GM19240 (cell line): ENCODE measurements around the gene MB.

- RRBS, result no CpG with 5 or more reads among the region's 6 CpGs
Measured at GRCh38 chr22:33889747-33890196, 30.5 kb downstream of the LARGE1 start.

- RRBS, result 2% methylated on average over 18 of the region's 24 CpGs
Measured at GRCh38 chr22:33920960-33921127, 568 bp upstream of the LARGE1 start.

DNA sequence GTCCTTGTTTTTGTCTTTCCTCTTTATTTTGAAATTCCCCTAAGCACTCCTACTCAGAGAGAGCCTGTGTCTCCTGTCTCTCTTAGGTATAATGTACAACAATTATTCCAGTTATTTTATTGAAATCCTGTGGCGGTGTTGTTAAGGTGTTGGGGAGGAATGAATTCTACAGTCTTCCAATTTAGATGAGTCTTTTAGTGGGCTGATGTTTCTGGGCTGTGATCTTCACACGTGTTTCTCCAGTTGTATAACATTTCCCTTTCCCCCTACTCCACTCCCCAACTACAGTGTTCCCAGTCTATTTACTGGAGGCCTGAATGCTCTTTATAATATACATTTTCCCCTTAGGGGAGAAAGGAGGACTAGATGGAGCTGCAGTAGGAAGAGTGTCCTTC, 485.5 kb upstream of the ISX start:
- RRBS, result no CpG with 5 or more reads among the region's 2 CpGs

DNA sequence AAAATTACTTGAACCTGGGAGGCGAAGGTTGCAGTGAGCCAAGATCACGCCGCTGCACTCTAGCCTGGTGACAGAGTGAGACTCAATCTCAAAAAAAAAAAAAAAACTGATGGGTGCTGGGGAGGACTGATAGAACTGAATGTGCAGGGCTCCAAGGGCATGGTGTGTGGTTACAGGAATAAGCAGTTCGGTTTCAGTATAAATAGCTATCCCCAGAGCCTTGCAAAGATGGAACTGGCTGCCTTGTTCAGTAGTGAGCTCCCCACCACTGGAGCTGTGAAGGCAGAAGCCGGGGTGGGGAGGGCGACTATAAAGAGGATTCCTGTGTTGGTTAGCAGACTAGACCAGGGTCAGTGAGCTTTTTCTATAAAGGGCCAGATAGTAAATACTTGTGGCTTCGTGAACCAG, 5.9 kb downstream of the TOM1 start:
- RRBS, result no CpG with 5 or more reads among the region's 7 CpGs

DNA sequence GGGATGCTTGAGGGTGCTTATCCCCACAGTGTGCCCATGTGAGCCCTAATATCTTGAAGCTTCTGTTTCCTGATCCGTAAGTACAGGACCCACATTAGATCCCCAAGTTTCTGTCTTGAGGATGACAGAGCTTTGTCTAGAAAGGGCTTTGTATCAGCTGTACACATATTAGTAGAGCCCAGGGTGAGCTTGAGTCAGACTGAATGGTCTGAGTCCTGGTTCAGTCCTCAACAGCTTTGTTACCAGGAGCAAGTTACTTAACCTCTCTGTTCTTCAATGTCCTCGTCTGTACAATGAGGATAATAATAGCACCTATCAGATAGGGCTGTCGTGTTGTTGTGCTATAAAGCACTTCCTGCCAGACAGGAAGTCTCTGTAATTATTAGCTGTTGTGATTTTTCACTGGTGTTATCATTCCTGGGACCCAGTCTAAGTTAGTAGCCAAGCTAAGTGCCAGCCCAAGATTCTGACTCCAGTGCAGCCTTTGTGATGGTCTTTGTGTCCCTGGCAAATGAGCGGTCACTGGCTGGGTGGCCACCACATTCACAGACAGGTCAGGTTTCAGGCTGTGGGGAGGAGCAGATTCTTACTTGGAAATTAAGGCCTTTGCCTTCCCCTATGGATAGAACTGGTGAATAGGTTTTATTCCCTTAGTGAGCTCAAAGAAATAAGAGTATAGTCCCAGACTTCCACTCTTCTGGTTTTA, 6.8 kb downstream of the TOM1 start:
- RRBS, result no CpG with 5 or more reads among the region's 4 CpGs

DNA sequence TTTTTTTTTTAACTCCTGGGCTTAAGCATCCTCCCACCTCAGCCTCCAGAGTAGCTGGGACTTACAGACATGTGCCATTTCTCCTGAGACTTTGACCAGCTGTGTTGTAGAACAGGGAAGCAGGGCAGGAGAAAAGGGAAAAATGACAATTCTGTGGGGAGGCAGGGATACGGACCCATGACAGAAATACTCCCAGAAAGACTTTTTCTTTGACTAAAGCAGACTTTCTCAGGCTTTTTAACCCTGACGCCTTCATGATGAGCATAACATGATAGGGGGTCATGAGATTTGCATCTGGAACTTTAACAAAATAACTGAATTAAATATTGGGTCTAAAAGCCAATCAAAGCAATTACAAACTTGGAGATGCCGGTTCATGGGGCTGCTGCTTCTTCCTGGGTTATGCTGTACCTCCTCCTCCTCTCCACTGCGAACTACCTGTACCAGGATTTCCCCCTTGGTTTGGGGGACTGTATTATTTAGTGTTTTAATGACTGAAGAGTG, 930 bp downstream of the HMOX1 start:
- RRBS, result no CpG with 5 or more reads among the region's 4 CpGs

- RRBS, result 98% methylated on average over 11 of the region's 28 CpGs
Measured at GRCh38 chr22:35399101-35399758, 710 bp upstream of the MCM5 start.

GRCh38 chr22:35525260-35525770, 15.3 kb upstream of the RASD2 start:
- RRBS, result no CpG with 5 or more reads among the region's 13 CpGs

- RRBS, result 72% methylated on average over 3 of the region's 20 CpGs
Measured at GRCh38 chr22:35616699-35618013, at the start of gene MB. MB (minus strand) TSS chr22:35617329.

- RRBS, result no CpG with 5 or more reads among the region's 7 CpGs
Measured at GRCh38 chr22:35648829-35649292, 615 bp downstream of the APOL6 start.

DNA sequence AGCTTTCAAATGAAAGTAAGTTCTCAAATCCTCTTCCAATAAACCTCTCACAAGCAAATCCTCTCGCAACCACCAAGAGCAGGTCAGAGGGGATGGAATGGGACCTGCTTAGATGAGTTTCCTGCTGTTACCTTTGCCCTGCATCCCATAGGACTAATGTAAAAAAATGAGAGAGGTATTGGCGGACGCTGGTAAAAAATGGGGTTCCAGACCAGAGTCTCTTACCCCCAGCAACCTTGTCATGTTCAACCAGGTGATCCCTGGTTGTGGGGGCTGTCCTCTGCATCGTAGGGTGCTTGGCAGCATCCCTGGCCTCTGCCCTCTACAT, 1.3 kb downstream of the APOL6 start:
- RRBS, result no CpG with 5 or more reads among the region's 4 CpGs

DNA sequence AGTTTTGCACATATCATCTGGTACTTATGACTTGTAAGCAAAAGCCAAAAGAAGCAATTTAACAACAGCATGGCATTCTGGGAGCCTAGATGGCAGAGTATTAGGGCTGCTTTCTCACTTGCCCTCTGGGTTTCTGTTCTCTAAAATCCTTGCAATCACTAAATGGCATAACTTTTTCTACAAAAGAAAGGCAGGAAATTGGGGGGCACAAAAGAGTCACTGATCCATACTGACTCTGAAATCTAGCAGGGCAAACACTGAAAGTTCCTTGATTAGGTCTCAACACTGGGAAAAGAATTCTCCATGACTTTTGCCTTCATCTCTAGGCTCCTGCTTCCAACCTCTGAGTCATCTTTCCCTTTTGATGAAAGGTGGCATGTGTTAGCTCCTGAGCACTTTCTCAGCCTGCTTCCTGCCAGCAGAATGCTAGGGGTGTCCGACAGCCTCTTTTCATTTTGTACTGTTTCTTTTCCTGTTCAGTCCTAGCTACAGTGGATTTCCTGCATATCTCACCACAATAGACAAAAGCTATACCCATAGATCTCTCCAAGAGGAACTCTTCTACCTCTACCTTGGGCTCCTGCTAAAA, 145.7 kb downstream of the RBFOX2 start:
- RRBS, result no CpG with 5 or more reads among the region's 1 CpG

GRCh38 chr22:35896094-35896957, 132.3 kb downstream of the RBFOX2 start:
- RRBS, result no CpG with 5 or more reads among the region's 7 CpGs

DNA sequence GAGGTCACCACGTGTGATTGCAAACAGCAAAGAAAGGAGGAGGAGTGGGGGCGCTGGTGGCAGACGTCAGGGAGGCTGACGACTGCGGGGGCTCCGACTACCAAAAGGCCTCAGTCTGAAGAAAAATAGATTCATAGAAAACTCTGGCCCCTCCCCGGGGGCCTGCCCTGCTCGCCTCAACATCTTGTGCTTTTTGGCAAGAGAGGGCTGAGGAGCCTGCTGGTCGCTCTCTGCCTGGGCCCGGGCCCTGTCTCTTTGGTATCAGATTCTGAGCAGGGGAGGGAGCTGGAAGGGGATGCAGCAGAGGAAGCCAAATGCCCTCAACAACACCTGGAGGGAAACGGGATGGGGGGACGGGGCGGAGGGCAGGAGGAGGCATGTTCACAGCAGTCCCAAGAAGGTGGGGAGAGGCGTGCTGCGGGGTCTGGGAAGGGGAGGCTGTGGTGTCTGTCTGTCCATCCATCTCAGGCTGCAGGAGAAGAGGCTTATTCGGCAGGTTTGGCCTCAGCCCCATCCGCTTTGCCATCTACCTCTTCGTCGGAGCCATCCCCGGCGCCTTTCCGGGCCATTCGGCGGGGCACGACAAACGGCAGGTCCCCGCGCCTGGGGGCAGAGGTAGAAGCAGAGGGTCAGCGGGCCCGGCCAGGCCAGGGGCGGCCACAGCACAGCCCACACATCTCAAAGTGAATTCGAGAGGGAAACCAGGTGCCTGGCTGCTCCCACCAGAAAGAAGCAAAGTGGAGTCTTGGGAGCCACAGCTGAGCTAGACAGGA, 29.4 kb downstream of the APOL1 start:
- RRBS, result 83% methylated on average over 11 of the region's 32 CpGs

GRCh38 chr22:36285385-36286134, 32.6 kb downstream of the APOL1 start:
- RRBS, result 100% methylated on average over 3 of the region's 22 CpGs

GRCh38 chr22:36292373-36292710, 39.4 kb downstream of the APOL1 start:
- RRBS, result no CpG with 5 or more reads among the region's 9 CpGs

DNA sequence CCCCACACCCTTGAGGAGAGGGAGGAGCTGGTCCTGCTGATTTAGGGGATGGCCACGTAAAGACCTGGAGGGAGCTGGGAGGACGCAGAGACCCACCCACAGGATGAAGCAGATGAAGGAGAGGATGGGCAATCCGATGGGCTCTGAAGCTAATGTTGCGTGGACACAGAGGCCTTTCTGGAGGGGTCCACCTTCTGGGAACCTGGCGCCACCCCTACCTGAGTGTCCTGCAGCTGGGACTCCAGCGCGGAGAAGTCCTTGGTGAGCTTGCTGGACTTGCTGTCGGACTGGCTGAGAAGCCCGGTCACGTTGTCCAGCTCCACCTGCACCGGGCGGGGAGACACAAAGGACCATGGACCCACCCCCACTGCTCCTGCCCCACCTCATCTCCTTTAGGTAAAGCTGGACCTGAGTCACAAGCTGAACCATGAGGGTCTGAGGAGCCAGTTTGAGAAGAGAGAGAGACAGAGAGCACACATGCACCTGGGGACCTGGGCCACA, 40.7 kb downstream of the APOL1 start:
- RRBS, result no CpG with 5 or more reads among the region's 12 CpGs

- RRBS, result no CpG with 5 or more reads among the region's 23 CpGs
Measured at GRCh38 chr22:36329187-36330004, 58.4 kb downstream of the MYH9 start.

DNA sequence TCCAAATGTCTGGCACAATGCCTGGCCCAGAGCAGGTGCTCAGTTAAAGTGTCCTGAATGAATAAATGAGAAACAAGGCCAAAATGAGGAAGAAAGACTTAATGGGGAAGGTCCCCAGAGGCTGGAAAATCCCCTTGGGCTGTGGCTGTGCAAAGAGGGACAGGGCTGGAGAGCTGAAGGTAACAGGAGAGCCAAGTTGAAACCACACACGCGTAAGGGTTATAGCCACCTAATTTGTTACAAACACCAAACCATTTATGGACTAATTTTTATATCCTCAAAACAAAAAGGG, 28.6 kb downstream of the MYH9 start:
- RRBS, result no CpG with 5 or more reads among the region's 2 CpGs

DNA sequence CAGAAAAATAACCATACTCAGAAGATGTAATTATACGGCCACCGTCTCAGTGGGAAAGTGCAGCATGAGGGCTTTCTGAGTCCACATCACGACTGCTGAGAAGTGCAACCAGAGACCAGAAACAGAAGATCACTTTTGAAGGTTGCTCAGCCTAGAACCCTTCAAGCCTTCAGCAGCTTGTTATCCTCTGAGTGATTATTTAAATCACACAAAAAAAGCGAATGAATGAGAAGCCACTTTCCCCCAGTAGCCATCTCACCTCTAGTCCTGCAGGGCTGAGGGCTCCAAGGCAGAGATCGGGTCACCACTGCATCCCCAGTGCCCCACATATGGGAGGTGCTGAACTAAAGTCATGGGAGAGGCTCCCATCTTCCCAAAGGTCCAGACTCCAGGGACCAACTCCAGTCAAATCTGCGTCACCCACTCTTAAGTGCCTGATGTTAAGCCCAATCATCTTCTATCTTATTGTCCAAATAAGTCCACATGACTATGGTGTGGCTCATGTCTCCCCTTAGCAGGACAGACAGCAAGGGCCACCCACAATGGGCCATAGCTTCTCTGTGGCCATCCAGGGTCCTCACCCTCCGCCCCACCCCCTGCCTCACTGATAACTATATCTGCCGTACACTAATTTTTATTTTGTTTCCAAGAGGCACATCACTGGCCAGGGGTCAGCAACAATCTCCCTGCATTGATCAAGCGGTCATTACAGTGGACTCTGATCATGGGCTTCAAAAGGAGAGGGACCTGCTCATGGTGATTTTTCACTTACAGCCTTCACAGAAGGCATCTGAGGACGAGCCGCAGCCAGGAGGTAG, 23.6 kb downstream of the MYH9 start:
- RRBS, result no CpG with 5 or more reads among the region's 11 CpGs